Measurements from ENCODE around the genes BOC and SIDT1.

- PRO-cap, 6 experiments = no peak in any of the 6 experiments
- RAMPAGE, long total RNA, 2 experiments = no peak in any of the 2 experiments
- RRBS = no CpG with 5 or more reads among the region's 7 CpGs
Observed at GRCh38 chr3:112128720-112129647, 4.1 kb downstream of the GCSAM start.

DNA sequence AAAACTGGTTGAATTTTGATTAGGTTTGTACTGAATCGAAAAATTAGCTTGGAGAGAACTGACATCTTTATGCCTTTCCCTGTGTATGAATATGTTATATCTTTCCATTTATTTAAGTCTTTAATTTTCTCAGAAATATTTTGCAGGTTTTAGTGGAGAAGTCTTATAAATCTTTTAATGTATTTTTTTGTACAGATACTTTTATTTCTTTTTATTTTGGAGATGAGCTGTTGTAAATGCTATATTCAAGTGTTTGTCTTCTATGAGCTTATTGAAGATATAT is 5.4 kb upstream of the SLC9C1 start:
- PRO-cap, 6 experiments = no peak in any of the 6 experiments
- RAMPAGE, long total RNA, 2 experiments = no peak in any of the 2 experiments
- RRBS = no CpG with 5 or more reads among the region's 1 CpG

- PRO-cap, 6 experiments = no peak in any of the 6 experiments
- RAMPAGE, long total RNA, 2 experiments = no peak in any of the 2 experiments
Observed at GRCh38 chr3:112332725-112332943, 322 bp upstream of the CD200 start.

DNA sequence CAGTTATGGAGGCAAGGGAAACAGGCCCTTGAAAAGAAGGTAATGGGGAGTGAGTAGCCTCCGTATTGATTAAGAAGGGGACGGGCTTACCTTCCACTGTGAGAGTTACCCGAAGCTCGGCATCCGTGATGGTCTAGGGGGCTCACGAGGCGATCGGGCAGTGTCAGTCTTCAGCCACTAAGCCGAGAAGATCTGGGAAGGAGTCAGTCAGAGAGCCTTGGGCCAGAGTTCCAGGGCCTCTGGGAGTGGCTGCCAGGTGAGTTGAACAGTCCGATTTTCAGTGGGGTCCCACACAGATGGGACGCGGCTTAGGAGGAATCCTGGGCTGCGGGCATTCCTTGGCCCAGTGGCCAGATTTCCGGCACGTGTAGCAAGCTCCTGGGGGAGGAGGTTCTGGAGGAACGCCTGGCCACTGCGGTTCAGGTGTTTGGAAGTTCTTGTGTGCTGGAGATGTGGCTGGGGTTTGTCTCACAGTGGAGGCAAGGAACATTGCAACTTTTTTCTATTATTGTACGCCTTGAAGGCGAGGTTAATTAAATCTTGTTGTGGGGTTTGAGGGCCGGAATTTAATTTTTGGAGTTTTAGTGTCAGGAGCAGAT is 78.5 kb downstream of the BTLA start:
- PRO-cap, 6 experiments = no peak in any of the 6 experiments
- RAMPAGE, long total RNA, 2 experiments = no peak in any of the 2 experiments
- RRBS = no CpG with 5 or more reads among the region's 20 CpGs

GRCh38 chr3:112422526-112423293 is 76.6 kb downstream of the BTLA start:
- PRO-cap, 6 experiments = no peak in any of the 6 experiments
- RAMPAGE, long total RNA, 2 experiments = no peak in any of the 2 experiments
- RRBS = no CpG with 5 or more reads among the region's 22 CpGs

DNA sequence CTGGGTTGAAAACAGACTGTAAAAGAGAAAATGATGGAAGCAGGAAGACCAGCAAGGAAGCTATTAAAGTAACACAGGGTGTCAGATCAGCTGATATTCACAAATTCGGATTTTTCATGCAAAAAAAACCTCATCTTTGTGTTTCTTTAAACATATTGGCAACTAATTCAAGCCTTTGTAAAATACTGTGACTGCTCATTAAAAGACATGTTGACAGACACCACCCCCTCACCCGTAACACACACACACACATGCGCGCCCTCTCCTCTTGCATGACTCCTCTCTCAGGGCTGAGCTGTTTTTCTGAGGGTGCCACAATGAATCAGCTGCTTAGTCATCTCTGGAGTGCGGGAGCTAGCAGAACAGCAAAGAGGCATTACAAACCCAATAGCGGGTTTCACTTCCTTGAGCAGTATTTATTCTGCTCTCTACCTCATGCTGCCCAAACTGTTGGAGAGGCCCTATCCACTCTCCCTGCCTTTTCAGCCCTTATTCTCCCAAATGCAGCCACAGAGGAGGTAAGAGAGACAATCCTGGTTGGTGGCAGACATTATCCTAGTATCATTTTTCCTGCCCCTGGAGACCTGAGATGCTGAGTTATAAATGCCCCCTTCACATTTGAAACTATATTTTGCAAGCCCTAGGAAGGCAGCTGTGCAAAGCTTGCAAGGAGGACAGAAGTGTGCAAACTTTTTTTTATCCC is 35.9 kb upstream of the CCDC80 start:
- PRO-cap, 6 experiments = peak in 2 of 6 experiments; most common plus-strand start position 329 of the sequence (in 2); most common minus-strand start position 277 of the sequence (in 2)
- RAMPAGE, long total RNA, 2 experiments = no peak in any of the 2 experiments
- RRBS = no CpG with 5 or more reads among the region's 6 CpGs

DNA sequence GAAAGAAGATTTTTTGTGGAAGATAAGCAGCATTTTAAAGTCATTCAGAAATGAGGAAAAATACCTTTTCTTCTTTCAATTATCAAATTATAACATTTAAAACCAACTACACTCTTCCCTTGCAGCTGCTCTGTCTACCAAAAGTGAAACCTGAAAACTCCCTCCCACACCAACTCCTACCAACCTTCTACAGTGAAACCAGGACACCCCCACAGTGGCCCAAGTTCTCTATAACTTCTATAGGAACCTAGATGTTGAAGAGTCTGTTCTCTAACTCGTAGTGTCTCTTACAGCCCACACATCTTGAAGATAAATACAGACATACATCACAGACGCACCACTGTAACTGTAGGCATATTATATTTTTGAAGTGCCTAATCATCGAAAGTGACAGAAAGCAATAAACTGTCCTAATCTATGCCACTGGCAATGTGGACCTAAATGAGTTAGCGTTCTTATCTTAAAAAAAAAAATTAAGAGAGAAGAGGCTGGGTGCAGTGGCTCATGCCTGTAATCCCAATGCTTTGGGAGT is 1.2 kb downstream of the CD200R1 start:
- PRO-cap, 6 experiments = no peak in any of the 6 experiments
- RAMPAGE, long total RNA, 2 experiments = no peak in any of the 2 experiments
- RRBS = no CpG with 5 or more reads among the region's 4 CpGs

DNA sequence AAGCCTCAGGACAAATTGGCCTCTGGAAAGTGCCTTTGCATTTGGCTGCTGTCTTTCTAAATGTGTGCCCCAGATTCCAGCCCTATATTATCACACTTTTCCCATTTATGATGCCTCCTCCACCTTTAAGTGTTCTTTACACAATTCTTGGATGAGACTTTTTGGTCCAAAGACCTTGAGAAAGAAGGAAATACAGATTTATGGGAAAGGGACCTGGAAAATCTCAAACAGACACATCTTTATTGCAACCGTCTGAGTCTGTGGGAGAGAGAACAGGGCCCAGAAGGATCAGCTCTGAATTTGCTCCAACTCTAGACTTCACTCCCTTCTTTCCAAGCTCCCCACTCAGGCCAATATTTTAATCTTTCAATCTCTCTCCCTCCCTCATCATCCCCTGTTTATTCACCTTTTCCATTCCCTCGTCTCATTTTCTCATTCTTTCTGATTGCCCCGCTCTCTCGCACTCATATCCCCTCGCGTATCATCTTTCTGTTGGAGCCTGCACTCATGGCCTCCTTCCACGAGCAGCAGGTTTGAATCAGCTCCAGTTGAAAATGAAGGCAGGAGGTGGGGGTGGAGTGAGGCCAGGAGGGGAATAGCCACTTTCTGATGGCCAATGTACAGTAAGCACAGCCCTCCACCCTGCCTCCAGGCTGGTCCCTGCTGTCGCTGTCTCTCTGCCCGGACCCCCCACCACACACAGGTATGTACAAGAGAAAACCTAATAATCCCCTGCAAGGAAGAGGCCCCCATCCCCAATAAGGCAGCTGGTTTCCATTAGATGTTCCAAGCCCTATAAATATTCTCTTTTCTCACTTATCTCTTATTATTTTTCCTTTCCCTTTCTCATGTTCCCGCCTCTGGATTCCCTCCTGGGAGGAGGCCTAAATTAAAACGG is 63.6 kb upstream of the BOC start:
- PRO-cap, 6 experiments = no peak in any of the 6 experiments
- RAMPAGE, long total RNA, 2 experiments = no peak in any of the 2 experiments
- RRBS = no CpG with 5 or more reads among the region's 11 CpGs

DNA sequence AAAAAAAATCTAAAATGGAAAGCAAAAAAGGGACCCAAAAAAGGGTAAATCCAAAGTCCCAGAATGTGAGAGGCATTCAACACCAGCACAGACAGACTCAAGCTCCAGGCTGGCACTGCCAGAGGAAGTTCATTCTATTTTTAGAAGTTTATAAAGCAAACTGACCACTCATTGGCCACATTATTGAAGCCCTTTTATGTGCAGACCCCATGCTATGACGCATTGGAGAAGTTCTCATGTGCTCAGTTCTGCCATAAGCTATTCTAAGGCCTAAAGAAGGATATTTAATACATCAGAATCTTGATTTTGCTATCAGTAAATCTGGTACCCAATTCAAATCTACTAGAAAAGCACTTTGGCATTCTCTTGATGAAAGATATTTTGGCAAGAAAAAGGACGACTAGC is 17.6 kb upstream of the BOC start:
- PRO-cap, 6 experiments = peak in 1 of 6 experiments; most common minus-strand start position 99 of the sequence (in 1)
- RAMPAGE, long total RNA, 2 experiments = no peak in any of the 2 experiments
- RRBS = no CpG with 5 or more reads among the region's 2 CpGs

- PRO-cap, 6 experiments = peak in 6 of 6 experiments; most common plus-strand start chr3:113211579 (in 4); most common minus-strand start chr3:113211365 (in 4)
- RAMPAGE, long total RNA, 2 experiments = no peak in any of the 2 experiments
- RRBS = under 1% methylated on average over 34 of the region's 97 CpGs
Observed at GRCh38 chr3:113211188-113212257, at the start of gene BOC. BOC (plus strand) TSS chr3:113211557.

- PRO-cap, 6 experiments = no peak in any of the 6 experiments
- RAMPAGE, long total RNA, 2 experiments = no peak in any of the 2 experiments
- RRBS = no CpG with 5 or more reads among the region's 17 CpGs
Observed at GRCh38 chr3:113250397-113251005, 39.1 kb downstream of the BOC start.

DNA sequence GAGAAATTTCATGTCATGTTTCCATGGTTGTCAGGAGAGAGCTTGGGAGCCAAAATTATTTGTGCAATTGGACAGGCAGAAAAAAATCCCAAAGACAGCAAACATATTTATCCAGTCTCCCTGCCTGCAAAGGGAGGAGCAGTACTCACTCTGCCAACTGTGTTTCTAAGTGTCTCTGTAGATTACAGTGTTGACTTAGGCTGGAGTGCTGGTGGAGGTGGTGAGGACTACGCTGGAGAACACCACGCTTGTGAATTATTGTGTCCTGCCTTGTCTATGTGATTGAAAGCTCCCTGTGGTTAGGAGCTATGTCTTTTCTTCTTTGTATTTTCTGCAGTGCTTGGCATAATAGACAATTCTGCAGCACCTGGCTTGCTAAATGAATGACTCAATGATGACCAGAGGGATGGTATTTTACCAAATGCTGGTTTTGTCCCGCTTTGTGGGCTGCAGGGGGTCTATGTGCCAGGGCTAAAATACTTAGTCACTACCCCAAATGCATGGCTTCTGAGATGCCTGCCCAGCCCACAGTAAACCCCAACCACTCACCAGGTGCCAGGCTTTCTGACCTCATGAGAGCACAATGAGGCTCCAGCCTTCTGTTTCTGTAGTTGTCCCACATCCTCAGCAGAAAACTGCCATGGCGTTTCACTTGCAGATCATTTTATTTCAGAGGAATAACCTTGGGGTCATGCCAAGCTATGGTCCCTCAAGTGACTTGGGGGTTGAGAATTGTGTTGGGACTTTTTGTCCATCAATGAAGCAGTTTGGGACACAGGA is 50.9 kb downstream of the BOC start:
- PRO-cap, 6 experiments = no peak in any of the 6 experiments
- RAMPAGE, long total RNA, 2 experiments = no peak in any of the 2 experiments
- RRBS = no CpG with 5 or more reads among the region's 4 CpGs

DNA sequence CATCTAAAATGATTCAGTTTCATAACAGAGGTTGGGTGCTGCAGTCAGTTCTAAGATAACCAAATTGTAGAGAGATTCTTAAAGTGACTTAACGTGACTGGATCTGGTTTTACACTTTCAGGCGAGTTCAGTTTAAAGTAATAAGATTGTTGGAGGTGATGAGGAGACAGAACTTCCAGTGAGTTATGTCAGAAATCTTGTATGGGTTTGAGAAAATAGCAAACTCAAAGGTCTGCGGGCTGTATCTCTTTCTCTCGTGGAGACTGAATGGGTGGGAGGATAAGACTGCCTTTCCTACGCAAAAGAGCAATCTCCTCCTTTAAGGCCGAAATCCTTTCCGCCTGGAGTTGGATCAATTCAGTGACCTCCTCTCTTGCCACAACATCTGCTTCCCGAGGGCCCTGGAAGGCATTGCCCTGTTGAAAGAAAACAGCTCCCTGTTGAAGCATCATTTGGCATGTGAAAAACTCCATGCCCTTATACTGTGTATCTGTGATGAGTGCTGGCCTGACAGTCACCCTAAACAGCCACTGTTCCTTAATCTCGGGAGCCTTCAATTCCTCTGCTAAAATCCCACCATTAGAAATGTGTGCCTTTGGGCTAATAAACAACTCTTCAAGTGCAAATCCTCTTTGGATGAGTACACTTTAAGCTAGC is 80.1 kb downstream of the BOC start:
- PRO-cap, 6 experiments = no peak in any of the 6 experiments
- RAMPAGE, long total RNA, 2 experiments = no peak in any of the 2 experiments
- RRBS = no CpG with 5 or more reads among the region's 9 CpGs

- PRO-cap, 6 experiments = no peak in any of the 6 experiments
- RAMPAGE, long total RNA, 2 experiments = no peak in any of the 2 experiments
- RRBS = no CpG with 5 or more reads among the region's 3 CpGs
Observed at GRCh38 chr3:113366017-113366425, 75.3 kb downstream of the CFAP44 start.

GRCh38 chr3:113485140-113485923 is 29.6 kb downstream of the SPICE1 start:
- PRO-cap, 6 experiments = no peak in any of the 6 experiments
- RAMPAGE, long total RNA, 2 experiments = no peak in any of the 2 experiments
- RRBS = no CpG with 5 or more reads among the region's 13 CpGs

DNA sequence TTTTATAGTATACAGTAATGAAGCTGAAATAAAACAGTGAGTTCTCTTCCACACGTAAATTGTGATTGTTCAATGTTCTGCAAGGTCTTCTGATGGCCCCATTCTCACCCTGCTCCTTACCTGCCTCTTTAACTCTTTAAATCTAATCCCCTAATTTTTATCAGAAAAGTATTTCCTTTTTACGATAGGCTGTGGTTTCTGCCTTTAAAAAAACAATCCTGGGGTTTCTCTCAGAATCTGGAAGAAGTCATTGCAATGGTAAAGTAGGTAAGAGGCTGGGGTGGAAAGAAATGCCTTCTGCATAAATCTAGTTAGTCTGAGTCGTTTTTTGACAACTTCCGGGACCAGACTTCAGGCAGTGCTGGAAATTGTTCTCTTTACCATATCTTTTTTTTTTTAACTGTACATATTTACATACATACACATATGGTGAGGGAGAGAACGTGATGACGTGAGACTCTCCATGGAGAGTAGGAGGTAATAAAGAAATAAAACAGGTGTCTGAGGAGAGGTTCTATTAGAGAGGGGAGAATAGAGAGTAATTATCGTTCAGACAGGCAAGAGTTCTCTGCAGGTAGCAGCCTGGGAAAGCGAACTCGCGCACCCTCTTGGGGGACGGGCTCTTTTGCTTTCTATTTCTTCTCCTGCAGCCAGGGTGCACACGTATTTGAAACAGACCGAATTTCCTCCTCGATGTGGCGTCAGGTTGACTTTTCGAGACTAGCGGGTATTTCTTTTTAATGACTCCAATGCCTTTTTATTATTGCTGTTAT is at the start of gene SIDT1:
Gene SIDT1 (plus strand): TSS at position 664 of the 773 bp plus-strand sequence.
- PRO-cap, 6 experiments = peak in 3 of 6 experiments; most common plus-strand start position 664 of the sequence (in 2)
- RAMPAGE, long total RNA, 2 experiments = no peak in any of the 2 experiments
- RRBS = no CpG with 5 or more reads among the region's 17 CpGs

GRCh38 chr3:113948353-113948805 is 566 bp downstream of the ZDHHC23 start:
- PRO-cap, 6 experiments = peak in 1 of 6 experiments; most common minus-strand start chr3:113948462 (in 1)
- RAMPAGE, long total RNA, 2 experiments = no peak in any of the 2 experiments
- RRBS = no CpG with 5 or more reads among the region's 28 CpGs

DNA sequence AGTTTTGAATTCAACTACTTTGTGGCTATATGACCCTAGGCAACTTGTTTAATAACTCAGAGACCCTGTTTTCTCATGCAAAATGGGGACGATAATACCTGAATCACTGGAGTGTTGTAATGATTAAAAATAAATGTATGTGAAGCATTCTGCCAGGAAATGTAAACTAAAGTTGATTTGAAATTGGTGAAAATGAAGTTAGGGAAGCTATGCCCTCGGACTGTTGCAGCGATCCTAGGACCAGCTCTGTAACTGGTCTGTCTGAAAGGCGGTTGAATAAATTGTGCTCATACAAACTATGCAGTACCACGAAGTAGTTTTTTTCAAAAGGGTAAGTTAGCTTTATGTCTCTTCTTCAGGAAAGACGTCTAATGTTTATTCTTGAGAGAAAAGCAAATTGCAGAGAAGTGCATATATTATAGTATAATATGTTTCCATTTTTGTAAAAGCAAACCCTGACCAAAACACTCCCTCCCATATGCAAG is 829 bp downstream of the QTRT2 start:
- PRO-cap, 6 experiments = no peak in any of the 6 experiments
- RAMPAGE, long total RNA, 2 experiments = no peak in any of the 2 experiments
- RRBS = no CpG with 5 or more reads among the region's 6 CpGs

DNA sequence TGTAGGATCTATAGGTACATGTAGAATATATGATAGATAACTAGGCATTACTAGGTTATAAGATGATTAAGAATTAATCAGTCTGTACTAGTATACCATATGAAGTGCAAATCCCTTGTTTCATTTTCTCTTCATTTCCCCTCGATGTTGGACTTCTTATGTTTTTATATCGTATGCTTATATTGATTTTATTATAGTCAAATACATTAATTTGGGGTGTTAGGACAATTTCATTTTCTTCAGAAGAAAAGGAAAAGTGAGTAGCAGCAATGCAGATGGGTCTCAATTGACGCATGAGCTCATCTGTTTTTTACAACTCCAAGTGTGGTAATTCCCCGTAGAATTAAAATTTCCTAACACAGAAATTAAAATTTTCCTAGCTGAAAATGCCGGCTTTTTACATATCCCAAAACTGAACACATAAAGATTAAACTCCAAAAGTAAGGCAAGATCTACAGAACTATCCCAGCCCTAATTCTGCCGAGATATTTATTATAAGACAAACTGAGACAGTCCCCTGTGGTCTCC is 419.2 kb downstream of the TIGIT start:
- PRO-cap, 6 experiments = peak in 1 of 6 experiments; most common minus-strand start position 288 of the sequence (in 1)
- RAMPAGE, long total RNA, 2 experiments = no peak in any of the 2 experiments
- RRBS = no CpG with 5 or more reads among the region's 6 CpGs

DNA sequence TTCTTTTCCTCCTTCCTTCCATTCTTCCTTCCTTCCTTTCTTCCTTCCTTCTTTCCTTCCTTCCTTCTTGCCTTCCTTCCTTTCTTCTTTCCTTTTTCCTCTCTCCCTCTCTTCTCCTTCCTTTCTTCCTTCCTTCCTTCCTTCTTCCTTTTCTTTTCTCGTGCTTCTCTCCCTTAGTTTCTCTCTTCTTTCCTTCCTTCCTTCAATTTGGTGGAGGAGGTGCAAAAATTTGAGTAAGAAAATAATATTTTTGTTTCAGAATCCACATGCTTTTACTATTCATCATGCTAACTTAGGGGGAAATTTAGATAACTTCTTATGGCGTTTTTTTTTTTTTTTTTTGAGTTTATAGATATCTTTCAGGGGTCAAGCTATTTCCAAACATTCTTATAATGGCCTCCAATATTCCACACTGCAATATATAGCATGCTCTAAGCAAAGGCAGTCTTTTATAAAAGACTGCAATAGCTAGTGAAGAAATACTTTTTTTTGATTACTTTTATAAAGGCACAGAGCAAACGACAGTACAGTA is 287.8 kb downstream of the ZBTB20 start:
- PRO-cap, 6 experiments = no peak in any of the 6 experiments
- RAMPAGE, long total RNA, 2 experiments = no peak in any of the 2 experiments
- RRBS = no CpG with 5 or more reads among the region's 3 CpGs

Measured in heart left ventricle (tissue), 7 donors.